Uterus (tissue), 7 donors: ENCODE measurements around a stretch of chr22.

DNA sequence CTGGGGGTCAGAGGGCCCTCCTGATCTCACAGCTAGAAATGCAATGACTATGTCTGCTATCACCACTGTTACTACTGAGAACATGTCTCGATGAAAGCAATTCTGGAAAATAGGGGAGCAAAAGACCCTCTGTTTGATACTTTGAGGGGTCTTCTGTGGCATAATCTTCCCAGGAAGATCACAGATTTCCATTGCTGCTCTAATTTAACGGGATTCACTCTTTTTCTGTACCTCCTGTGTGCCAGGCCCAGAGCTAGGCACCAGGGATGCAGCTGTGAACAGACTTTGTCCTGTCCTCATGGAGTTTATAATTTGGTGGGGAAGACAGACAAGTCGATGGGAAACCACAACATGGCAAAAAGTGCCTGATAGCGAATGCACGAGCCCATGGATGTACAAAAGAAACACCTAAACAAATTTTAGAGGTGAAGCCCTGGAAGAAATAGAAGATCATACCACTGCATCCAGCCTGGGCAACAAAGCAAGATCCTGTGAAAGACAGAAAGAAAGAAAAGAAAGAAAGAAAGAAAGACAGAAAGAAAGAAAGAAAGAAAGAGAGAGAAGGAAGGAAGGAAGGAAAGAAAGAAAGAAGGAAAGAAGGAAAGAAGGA, 218.6 kb downstream of the CRYBA4 start:
- PRO-cap, 4 experiments = no peak in any of the 4 experiments
- RAMPAGE, long total RNA, 2 experiments = no peak in any of the 2 experiments
- RRBS = no CpG with 5 or more reads among the region's 5 CpGs

DNA sequence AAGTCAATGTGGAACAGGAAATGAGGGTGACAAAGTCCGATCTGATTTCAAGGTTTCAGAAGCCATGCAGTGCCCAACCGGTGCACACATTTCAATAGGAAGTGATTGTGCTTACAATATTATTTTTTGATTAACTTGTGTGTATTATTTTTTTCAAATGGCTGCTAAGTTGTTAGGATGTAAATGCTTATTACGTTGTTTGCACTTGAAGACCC, 494.2 kb downstream of the CRYBA4 start:
- PRO-cap, 4 experiments = no peak in any of the 4 experiments
- RAMPAGE, long total RNA, 2 experiments = no peak in any of the 2 experiments
- RRBS = no CpG with 5 or more reads among the region's 3 CpGs

- PRO-cap, 4 experiments = no peak in any of the 4 experiments
- RAMPAGE, long total RNA, 2 experiments = no peak in any of the 2 experiments
- RRBS = 7% methylated on average over 10 of the region's 17 CpGs
Observed at GRCh38 chr22:27435806-27436328, 365.7 kb downstream of the MN1 start.

- PRO-cap, 4 experiments = no peak in any of the 4 experiments
- RAMPAGE, long total RNA, 2 experiments = no peak in any of the 2 experiments
- RRBS = no CpG with 5 or more reads among the region's 10 CpGs
Observed at GRCh38 chr22:27488258-27488462, 313.4 kb downstream of the MN1 start.

DNA sequence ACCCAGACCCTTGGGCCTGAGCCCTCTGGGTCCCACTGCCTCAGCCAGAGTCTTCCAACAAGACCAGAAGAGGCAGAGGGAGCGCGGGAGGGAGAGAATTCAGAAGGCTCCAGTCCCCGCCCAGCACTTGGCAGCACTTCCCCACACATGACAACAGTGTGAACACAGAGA, 219.9 kb downstream of the MN1 start:
- PRO-cap, 4 experiments = no peak in any of the 4 experiments
- RAMPAGE, long total RNA, 2 experiments = no peak in any of the 2 experiments
- RRBS = no CpG with 5 or more reads among the region's 3 CpGs

- PRO-cap, 4 experiments = no peak in any of the 4 experiments
- RAMPAGE, long total RNA, 2 experiments = no peak in any of the 2 experiments
- RRBS = 7% methylated on average over 5 of the region's 16 CpGs
Observed at GRCh38 chr22:27673755-27674382, 127.7 kb downstream of the MN1 start.

DNA sequence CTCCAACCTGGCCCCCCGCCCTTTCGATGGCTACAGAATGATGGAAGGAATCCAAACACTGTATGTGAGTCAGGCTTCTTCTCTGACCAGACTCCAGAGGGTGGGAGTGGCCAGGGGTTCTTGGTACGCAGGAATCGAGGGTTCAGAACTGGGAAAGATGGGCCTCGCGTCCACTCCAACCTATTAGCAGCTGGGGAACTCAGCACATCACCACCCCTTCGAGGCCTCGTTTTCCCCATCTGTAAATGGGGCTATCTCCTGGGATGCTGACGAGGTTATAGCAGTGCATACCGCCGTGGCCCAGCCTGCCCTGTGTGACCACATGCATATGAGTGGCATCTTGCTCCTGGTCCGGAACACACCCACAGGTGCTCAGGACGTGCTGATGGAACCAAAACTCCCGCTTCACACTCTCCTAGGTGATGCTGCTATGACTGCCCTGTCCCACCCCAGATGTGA, 26.3 kb downstream of the MN1 start:
- PRO-cap, 4 experiments = no peak in any of the 4 experiments
- RAMPAGE, long total RNA, 2 experiments = no peak in any of the 2 experiments
- RRBS = no CpG with 5 or more reads among the region's 14 CpGs

- PRO-cap, 4 experiments = no peak in any of the 4 experiments
- RAMPAGE, long total RNA, 2 experiments = no peak in any of the 2 experiments
- RRBS = 63% methylated on average over 5 of the region's 15 CpGs
Observed at GRCh38 chr22:27782028-27782615, 19.4 kb downstream of the MN1 start.

- PRO-cap, 4 experiments = peak in 1 of 4 experiments; most common minus-strand start chr22:27795190 (in 1)
- RAMPAGE, long total RNA, 2 experiments = no peak in any of the 2 experiments
- RRBS = 60% methylated on average over 6 of the region's 20 CpGs
Observed at GRCh38 chr22:27794948-27795488, 6.5 kb downstream of the MN1 start.

GRCh38 chr22:27853450-27853905, 51.9 kb upstream of the MN1 start:
- PRO-cap, 4 experiments = no peak in any of the 4 experiments
- RAMPAGE, long total RNA, 2 experiments = no peak in any of the 2 experiments
- RRBS = no CpG with 5 or more reads among the region's 7 CpGs

DNA sequence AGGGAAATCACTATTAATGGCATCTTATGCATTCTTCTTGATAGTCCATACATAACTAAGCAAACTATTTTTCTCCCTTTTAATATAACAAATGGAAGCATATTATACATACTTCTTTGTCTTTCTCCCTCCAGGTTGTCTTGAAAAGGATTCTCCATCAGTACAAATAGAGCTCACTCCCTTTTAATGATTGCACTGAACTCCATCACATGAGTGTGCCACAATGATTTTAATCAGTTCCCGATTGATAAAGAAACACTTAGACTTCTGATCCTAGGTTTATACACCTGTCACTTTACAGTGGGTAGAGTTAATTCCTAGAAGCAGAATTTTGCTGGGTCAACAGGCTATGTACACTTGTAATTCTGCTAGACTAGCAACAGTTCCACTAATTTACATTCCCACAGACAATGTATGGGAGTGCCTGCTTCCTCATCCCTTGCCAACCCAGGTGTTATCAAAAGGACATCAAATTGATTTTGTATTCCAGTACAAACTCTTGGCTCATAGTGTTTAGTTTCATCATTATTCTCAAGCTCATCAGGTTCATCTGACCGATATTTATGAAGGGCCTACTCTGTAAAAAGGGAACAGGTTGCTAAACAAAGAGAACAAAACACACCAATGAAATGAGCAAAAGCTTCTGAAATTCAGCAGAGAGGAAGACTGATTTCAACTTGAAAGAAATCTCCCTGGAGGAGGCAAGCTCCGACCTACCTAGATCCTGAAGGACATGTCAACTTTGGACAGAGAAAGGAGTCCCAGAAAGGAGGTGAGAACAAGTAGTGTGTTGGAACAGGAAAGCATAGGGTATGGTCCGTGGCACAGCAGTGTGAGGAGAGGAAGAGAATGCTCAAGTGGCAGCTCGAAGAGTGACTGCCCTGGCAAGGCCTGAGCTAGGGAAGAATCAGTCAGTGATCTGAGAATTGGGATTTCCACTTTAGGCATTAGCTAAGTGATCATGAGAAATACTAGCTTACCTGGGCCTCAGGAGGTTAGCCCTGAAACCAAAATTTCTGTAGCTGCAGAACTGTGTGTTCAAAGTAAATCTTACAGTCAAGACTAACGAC, 30.7 kb downstream of the PITPNB start:
- PRO-cap, 4 experiments = no peak in any of the 4 experiments
- RAMPAGE, long total RNA, 2 experiments = no peak in any of the 2 experiments
- RRBS = no CpG with 5 or more reads among the region's 6 CpGs

GRCh38 chr22:27959209-27959971, 40.3 kb upstream of the PITPNB start:
- PRO-cap, 4 experiments = no peak in any of the 4 experiments
- RAMPAGE, long total RNA, 2 experiments = no peak in any of the 2 experiments
- RRBS = 27% methylated on average over 1 of the region's 9 CpGs

DNA sequence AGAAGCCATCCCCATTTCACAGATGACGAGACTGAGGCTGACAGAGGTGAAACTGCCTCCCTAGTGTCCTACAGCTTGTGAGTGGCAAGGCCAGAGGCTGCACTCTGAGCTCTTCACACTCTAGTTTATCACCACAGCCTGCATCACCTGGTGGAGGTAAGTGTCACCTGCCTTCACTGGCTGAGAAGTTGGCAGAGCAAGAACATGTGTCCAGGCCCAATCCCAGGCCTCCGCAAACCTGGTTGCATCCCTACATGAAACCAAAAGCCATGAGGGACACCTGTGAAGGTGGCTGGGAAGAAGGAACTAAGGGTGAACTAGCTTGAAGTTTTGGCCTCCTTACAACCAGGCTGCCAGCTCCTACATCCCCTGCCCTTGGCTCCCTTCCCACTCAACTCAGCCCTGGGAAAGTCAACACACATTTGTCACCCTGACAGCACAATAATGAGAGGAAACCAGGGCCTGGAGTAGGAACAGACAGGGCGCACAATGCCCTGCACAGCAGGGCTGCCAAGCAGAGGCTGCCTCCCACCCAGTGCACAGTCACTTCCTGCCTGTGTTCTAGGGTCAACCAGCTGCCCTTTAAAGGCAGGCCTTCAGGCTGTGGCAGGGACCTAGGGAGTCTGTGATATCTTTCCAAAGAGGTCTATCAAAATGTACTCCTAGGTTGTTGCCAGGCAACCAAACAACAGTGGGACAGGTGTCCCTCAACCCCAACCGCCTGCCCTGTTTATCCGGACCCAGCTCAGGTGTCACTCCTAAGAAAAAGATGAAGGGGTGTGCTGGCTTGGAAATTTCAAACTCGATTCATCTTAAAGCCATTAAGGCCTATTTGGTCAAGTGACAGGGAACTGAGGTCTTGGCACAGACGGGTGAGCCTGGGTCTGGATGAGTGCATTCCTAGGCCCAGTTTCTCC, 110.1 kb upstream of the PITPNB start:
- PRO-cap, 4 experiments = peak in 1 of 4 experiments; most common plus-strand start position 489 of the sequence (in 1)
- RAMPAGE, long total RNA, 2 experiments = no peak in any of the 2 experiments
- RRBS = no CpG with 5 or more reads among the region's 7 CpGs

GRCh38 chr22:28034610-28035252, 115.7 kb upstream of the PITPNB start:
- PRO-cap, 4 experiments = no peak in any of the 4 experiments
- RAMPAGE, long total RNA, 2 experiments = no peak in any of the 2 experiments
- RRBS = no CpG with 5 or more reads among the region's 4 CpGs

GRCh38 chr22:28345240-28345801, 334.3 kb downstream of the TTC28 start:
- PRO-cap, 4 experiments = peak in 1 of 4 experiments; most common minus-strand start chr22:28345463 (in 1)
- RAMPAGE, long total RNA, 2 experiments = no peak in any of the 2 experiments
- RRBS = no CpG with 5 or more reads among the region's 3 CpGs

GRCh38 chr22:28547627-28548401, 131.8 kb downstream of the TTC28 start:
- PRO-cap, 4 experiments = no peak in any of the 4 experiments
- RAMPAGE, long total RNA, 2 experiments = start-site peak on the minus strand in 1 of 2 experiments, at chr22:28547791-28548479 at its widest, 5 to 9 reads per replicate
- RRBS = no CpG with 5 or more reads among the region's 7 CpGs

DNA sequence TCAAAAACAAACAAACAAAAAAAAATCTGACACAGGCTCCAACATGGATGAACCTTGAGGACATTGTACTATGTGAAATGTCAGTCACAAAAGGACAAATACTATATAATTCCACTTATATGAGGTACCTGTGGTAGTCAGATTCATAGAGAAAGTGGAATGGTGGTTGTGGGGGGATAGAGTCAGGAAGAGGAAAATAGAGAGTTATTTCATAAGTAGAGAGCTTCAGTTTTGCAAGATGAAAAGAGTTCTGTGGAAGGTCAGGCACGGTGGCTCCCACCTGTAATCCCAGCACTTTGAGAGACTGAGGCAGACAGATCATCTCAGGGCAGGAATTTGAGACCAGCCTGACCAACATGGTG, 12.3 kb downstream of the HSCB start:
- PRO-cap, 4 experiments = no peak in any of the 4 experiments
- RAMPAGE, long total RNA, 2 experiments = no peak in any of the 2 experiments
- RRBS = no CpG with 5 or more reads among the region's 1 CpG

- PRO-cap, 4 experiments = peak in 3 of 4 experiments; most common plus-strand start chr22:28802421 (in 2); most common minus-strand start chr22:28802307 (in 2)
- RAMPAGE, long total RNA, 2 experiments = no peak in any of the 2 experiments
- RRBS = 19% methylated on average over 2 of the region's 17 CpGs
Observed at GRCh38 chr22:28801908-28803118, 29.8 kb downstream of the CCDC117 start.

DNA sequence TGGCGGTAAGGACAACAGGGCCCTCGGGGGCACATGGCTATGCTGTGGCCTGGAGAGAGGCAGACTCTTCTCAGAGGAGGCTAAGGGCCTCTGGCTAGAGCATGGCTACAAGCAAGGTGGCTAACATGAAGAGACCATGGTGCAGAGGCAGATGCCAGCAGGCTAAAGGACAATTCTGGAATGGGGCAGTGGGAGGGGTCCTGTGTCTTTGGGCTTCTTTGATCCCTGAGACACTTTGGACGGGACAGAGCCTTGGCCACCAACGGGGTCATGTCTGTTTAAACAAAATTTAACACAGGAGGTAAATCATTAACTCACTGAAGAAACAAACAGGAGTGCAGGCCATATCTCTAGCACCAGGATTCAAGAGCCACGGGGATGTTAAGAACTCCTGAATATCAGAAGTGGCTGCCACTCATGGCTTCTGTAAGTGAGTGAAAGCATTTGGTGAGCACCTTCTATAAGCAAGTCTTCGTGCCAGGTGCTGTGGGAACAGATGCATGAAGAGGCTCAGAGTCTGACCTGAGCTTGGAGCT, 18.4 kb upstream of the ZNRF3 start:
- PRO-cap, 4 experiments = no peak in any of the 4 experiments
- RAMPAGE, long total RNA, 2 experiments = no peak in any of the 2 experiments
- RRBS = no CpG with 5 or more reads among the region's 6 CpGs

DNA sequence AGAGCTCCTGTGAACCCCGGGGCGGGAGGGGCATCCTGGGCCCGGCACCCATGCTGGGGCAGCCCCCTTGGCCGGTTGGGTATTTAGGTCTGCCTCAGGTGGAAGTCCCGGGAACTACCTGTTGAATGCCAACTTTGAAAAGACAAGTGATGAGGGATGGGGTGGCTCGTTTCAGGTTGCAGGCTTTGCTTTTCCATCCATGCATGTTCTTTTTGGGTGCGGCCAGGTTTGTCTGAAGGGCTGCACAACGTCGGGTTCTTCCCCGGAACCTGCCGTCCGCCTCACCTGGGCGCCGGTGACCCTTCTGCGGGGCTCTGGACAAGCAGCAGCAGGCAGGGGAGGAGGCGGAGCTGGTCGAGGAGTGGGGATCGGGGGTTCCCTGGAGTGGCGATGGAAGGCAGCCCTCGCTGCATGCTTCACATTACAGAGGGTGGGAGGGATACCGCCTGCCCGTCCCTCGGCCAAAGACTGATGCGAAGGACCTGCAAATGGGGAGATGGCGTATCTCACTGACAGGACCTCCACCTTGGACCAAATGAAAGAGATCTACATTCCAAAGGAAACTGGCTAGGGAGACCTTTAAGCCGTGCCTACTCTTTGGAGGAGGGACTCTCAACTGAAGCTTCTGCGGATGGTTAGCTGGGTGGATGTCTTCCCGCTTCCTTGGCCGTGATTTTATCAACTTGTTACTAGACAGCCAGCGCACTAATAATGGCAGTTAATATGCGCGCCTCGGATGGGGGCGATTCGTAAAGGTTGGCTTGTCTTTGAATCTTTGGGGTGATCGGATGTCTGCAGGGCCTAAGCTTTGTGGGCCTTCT, 1.1 kb downstream of the ZNRF3 start:
- PRO-cap, 4 experiments = no peak in any of the 4 experiments
- RAMPAGE, long total RNA, 2 experiments = no peak in any of the 2 experiments
- RRBS = under 1% methylated on average over 2 of the region's 36 CpGs